Metastatic Pancreatic Carcinoma in the Ovary (tissue), 1 donor: ENCODE measurements around the genes KIF3B, DNMT3B, MAPRE1, EFCAB8 and SUN5.

- PRO-cap, result bidirectional peak, plus-strand start at chr20:32277681, minus-strand start at chr20:32277521
Measured at GRCh38 chr20:32277221-32277994, at the start of gene KIF3B. TSS of gene KIF3B (plus strand) at chr20:32277651.

DNA sequence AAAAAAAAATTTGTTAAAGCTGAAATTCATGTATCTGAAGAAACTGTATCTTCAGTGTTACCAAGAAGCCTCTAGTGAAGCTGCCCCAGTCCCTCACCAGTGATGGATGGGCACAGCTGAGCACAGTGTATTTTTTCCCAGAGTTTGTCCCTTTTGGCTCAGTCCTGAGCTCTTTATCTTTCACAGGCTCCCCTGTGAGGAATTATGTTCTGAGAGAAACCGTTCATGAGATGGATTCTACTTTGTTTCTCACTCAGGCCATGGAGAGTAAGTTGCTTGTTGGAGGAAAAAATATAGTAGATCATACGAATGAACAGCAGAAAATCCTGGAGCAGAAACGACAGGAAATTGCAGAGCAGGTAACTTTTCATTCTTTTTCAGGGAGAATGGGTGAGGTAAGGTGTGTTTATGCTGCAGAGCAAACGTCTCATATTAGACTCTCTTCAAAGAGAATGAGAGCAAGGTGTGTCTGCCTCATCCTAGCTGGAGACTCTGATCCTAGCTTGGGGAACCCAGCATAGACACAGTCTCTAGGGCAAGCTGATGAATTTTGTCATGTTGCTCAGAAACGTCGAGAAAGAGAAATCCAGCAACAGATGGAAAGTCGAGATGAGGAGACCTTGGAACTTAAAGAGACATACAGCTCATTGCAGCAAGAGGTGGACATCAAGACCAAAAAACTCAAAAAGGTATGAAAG, 38.7 kb downstream of the KIF3B start:
- PRO-cap, result no peak

DNA sequence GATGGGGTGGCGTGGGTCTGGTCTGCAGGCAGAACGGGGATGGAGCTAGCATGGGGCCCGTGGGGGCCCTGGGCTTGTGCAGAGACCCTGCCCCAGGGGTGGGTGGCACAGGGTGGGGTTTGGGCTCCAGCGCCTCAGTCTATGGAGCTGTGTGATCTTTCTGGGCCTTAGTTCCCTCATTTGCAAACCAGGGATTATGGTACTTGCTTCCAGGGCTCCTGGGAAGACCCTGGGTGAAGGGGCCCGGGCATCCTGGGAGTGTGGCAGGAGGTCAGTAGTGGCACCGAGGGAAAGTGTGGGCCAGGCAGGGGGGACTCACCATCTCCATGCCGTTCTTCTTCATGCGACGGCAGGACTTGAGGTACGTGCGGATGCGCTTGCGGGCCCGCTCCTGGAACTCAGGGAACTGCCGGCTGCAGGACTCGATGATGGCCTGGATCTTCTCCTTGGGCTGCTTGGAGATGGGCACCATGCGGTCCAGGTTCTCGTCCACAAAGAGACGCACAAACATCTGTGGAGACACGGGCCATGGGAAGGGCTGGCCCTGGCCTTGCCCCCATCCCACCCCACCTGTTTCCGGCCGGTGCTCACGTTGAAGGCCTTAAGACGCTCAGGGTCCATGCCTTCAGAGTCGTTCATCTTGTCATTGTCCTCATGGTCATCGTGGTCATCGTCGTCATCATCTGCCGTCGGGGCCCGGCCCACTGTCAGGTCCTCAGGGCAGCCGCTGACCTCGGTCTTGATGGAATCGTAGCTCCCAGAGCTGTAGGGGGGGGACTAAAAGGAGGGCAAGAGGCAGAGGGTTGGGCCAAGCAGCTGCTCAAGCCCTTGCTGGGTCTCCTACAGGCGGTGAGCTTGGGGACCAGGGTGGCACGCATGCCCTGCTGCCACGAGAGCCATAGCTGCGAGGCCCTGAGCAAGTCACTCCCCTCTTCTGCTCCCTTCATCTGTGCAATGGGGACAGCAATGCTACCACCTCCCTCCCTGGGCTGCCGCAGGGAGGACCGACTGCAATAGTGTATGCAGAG, 95.2 kb downstream of the ASXL1 start:
- PRO-cap, result no peak

GRCh38 chr20:32457884-32458811, 100.0 kb downstream of the ASXL1 start:
- PRO-cap, result no peak

- PRO-cap, result no peak
Measured at GRCh38 chr20:32462810-32463496, 104.8 kb downstream of the ASXL1 start.

DNA sequence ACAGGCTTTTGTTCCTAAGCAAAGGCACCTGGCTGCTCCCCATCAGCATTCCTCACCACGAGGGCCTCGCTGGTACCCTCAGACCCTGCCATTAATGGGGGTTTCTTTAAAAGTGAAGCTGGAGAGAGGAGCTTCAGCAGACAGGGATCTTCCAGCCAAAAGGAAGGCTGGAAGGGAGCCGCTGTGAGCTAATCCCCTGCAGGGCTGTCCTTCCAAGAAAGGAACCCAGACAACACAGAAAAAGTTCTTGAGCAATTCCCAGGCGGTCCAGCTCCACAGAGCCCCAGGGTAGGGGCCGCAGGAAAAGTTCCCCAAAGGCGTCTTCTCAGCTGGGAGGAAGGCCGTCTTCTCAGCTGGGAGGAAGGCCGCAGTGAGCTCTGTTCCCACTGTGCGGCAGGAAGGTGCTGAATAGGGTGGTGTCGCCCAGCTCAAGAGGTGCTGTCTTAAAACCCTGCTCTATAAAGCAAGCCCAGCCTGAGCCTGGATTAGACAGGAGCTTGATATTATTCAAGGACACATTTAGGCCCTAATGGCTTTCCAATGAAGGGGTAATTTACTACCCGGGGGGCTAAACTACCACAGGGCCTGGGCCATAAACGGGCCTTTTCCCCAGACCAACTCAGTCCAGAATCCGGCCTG, 103.8 kb downstream of the NOL4L start:
- PRO-cap, result no peak

DNA sequence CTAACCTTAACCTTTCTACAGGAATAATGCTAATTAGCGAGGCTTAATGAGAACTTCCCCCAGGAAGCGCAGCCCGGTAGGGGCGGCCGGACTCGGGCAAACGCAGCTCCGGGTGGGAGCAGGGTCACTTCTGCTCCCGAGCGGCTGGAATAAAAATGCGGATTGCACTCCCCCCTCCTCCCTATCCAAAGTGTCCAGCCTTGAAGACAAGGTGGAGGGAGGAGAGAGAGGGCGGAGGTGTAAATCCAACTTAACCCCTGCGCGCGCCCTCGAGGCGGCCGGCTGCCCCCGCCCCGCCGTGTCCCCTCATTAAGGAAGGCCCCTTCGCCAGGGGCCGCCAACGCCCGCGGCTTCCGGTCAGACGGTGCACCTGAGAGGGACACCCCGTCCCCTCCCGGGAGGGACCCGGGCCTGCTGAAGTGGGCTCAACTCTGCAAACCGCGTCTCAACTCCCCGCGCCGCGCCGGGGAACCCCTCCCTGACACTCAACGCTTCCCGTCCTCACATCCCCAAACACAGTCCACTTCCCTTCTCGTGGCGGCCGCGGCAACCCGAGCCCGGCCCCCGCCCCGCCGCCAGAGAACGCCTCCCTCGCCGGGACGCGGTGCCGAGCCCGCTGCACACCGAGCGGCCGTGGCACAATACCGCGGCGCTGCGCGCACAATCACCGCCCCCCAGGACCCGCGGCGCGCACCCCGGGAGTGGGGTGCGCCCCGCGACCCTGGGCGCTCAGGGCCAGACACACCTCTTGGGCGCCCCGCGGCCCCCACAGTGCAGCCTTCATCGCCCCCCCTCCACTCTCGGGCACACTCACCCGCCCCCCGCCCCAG, 102.6 kb downstream of the NOL4L start:
- PRO-cap, result no peak

GRCh38 chr20:32497440-32498350, 87.4 kb downstream of the NOL4L start:
- PRO-cap, result no peak

DNA sequence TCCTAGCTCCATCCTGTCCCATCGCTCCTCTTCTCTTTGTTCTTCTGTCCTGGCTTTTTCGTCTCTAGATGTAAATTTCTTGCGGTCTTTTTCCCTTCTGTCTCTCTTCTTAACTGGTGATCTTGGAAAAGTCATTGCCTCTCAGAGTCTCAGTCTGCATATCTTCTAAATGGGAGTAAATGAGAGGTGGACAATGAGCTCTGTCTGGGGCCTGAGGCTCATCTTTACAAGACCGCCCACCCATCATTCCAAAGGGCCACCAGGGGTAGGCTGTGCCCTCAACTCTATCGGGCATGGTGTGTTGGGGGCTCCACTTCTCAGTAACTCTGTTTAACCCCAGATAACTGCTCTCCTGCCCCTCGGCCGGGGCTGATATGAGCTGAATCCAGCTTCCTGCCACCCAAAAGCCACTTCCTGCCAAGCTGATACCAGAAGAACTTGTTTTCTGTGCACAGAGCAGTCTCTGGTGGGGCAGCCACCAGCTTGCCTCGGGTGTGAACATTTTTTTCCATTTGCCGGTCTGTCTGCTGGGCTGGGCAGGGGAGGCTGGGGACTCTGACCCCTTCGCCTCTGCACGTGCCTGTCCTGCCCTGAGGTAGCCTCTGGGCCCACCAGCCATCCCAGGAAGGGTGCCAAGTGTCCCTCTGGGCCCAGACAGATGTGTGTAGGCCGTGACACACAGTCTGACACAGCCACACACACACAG, 45.4 kb downstream of the NOL4L start:
- PRO-cap, result no peak

DNA sequence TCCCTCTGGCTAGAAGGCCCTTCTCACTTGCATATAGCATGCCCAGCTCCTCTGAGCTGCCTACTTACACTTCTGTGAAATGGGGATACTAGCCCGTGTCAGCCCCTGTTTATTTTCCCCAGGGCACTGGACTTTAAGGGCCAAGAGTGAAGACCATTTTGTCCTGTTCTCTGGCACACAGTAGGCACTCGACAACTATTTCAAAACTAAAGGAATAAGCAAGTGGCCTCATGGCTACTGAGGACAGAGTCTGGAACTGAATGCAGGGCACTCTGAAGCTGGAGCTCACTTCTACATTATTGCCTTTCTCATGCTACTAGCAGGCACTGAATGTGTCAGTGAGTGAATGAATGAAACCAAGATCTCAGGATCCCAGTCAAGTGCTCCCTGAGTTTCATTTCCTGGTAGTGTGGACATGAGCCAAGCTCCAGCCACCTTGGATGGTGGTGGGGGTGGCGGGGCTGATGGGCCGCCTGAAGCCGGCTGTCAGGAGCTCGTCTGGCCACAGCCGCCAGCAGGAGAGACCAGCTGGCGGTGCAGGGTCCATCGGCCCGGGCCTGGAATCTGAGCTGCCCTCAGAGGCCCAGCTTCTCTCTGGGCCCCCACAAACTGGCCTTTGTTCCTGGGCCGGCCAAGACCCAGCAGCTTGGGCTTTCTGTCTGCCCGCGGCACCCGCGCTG, 43.9 kb downstream of the NOL4L start:
- PRO-cap, result no peak

- PRO-cap, result no peak
Measured at GRCh38 chr20:32621085-32621926, 36.2 kb upstream of the NOL4L start.

GRCh38 chr20:32681208-32682004, 7.7 kb upstream of the C20orf203 start:
- PRO-cap, result no peak

DNA sequence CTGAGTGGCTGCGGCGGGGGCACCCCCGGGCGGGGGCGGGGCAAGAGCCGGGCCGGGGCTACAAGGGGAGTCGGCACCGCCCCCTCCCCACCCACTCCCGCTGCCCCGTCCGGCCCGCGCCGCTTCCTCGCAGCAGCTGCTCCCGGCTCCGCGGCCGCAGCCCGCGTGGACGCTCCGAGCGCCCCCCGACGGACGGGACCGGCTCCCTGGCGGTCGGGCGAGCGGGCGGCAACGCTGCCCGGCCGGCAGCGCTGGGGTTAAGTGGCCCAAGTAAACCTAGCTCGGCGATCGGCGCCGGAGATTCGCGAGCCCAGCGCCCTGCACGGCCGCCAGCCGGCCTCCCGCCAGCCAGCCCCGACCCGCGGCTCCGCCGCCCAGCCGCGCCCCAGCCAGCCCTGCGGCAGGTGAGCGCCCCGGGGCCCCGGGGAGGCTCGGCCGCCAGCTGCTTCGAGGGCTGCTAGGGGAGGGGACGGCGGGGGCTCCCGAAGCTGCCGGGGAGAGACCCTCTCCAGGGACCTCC, at the start of gene DNMT3B:
DNMT3B (plus strand) TSS at position 90 of the 520 bp plus-strand sequence.
- PRO-cap, result bidirectional peak, plus-strand start at position 90 of the sequence, minus-strand start outside the sequence; unidirectional peak, plus-strand start at position 299 of the sequence

- PRO-cap, result no peak
Measured at GRCh38 chr20:32762816-32763090, 568 bp downstream of the DNMT3B start.

DNA sequence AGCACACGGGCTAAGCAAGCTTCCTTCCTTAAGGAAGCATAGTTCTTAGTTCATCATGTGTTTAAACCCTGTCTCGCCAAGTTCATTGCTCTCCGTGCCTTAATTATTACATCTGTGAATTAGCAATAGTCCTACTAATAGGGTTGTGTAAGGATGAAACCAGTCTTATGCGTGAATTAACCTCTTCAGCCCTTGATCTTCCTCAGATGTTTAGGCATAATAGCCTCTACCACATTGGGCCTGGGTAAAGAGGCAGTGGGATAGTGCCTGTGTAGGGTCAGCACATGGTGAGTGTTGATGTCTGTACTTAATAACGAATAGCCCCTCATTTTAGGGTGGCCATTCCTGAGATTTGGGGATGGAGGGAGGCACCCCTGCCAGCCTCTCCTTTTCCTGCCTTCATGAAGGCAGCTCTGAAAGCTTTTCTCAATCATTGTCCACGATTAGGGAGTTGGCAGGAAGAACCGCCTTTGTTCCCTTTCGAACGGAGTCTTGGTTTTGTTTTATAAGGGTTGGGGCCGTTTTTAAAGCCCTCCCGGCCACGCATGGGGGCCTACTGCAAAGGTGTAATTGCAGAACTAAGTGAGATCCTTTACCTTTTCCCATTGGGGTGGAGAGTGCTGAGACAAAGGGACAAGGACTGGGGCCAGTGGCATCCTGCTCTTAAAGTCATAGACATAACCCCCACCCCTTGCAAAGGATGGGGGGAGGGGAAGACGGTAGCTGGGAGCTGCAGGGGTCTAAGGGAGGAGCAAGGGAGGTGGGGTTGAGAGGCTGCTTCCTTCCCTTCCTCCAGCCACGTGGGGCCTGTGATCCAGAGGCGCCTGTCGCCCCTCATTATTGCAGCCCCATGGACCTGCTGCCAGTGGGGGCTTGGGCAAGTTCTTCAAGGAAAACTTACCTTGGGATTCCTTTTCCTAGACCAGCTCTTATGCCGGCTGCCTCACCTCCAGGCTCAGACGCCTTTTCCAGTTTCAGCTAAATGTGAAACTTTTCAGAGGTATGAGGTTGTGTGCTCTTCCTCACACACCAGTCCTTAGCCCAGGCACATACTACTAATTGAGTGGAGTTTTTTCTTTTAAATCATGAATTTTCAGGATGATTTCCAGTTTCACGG, 2.3 kb downstream of the DNMT3B start:
- PRO-cap, result no peak

DNA sequence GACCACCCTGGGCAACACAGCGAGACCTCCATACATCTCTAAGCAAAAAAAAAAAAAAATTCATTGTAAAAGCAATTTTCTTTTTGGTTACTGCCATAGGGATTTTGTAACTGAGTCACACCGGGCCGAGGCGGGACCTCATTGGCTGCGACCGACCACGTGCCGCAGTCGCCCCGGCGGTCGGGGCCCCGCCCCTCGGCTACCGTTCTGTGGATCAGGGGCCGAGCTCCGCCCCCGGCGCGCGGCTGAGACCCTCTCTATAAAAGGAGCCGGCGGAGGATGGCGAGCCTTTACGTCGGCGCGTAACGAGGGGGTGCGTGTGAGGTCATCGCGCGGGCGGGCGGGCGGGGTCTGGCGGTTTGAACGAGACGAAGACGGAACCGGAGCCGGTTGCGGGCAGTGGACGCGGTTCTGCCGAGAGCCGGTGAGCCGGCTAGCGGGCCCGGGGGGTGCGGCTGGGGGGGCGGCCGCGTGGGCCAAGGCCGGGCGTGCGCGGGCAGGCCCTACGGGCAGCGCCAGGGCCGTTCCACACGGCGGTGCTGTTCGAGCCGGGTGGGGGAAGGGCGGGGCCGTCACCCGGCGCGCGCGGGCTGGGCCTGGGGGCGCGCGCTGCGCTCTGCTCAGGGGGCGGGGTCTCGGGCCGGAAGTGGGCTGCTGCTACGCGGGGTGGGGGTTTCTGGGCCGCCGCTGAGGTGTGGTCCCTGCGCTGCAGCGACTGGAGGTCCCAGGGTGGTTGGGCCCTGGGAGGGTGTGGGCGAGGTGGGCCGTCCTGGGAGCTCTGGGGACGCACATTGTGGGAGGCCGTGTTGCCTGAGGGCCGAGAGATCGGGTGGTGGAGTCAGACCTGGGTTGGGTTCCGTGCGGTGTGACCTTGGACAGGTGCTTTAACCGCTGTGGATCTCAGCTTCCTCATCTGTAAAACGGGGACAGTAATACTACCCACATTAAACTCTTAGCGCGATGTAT, at the start of gene MAPRE1:
MAPRE1 (plus strand) TSS at position 350 of the 966 bp plus-strand sequence.
- PRO-cap, result unidirectional peak, plus-strand start at position 362 of the sequence

GRCh38 chr20:32858291-32859019, at the start of gene EFCAB8:
TSS of gene EFCAB8 (plus strand) at chr20:32858923.
- PRO-cap, result no peak

- PRO-cap, result no peak
Measured at GRCh38 chr20:33004339-33004749, at the start of gene SUN5. TSS of gene SUN5 (minus strand) at chr20:33004433.

DNA sequence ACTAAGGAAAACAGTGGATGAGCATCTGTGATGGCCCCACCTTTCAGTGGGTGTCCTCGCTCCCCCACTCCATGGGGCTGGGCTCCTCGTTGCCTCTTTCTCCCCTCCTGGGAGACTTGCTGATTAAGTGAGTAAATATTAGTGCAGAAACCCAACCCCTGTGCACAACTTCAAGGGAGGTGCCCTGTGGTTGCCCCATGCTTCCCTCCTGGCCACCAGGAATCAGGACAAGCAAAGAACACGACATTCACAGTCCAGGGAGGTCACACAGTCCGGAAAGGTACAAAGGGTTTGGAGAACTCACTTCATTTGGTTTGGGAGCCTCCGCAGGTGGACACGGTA, 9.7 kb upstream of the BPIFB1 start:
- PRO-cap, result no peak

DNA sequence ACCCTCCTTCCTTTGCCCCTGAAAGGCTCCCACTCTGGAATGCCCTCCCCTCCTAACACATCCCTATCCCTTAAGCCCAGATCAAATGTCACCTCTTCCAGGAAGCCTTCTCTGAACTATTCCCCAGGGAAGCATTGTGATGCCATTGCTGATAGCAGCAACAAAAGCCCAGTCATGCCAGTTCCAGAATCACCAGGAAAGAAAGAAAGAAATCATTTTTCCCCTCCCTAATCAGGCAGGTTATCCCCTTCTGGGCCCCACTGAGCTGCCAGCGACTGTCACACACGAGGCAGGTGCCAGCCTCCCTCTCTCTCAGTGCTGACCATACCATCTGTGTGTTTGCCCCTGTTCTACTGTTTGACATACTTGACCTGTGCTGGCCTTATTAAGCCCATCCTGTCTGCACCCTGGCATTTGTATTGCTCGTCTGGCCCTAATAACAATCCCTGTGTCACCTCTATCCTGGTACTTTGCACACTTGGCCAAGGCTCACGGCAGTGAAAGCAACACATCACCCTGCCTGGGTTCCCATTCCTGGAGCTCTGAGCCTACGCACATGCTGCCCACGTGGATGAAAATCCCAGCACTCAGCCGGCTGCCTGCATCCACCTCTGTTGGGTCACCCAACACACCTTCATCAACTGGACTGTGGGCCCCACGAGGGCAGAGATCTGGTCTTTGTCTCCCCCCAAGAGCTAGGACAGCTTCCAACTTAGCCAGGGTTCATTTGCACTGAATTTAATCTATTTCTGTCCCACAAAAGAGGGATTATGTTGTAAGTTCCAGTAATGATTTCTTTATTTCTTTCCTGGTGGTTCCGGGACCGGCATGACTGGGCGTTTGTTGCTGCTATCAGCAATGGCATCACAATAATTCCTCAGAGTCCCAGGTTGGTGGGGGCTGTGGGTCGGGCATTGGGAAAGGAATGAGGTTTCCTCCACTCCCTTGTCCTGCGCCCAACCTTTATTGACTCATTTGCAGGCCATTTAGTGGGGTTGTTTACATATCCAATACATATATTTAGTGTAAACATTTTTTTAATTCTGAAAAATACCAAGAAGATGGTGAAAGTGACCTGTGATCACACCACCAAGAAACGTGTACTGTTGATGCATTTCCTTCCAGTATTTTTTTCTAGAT, 5.2 kb upstream of the BPIFB1 start:
- PRO-cap, result no peak